Placental pericyte (primary cell): ENCODE results near the genes HAGH and BRICD5.

DNA sequence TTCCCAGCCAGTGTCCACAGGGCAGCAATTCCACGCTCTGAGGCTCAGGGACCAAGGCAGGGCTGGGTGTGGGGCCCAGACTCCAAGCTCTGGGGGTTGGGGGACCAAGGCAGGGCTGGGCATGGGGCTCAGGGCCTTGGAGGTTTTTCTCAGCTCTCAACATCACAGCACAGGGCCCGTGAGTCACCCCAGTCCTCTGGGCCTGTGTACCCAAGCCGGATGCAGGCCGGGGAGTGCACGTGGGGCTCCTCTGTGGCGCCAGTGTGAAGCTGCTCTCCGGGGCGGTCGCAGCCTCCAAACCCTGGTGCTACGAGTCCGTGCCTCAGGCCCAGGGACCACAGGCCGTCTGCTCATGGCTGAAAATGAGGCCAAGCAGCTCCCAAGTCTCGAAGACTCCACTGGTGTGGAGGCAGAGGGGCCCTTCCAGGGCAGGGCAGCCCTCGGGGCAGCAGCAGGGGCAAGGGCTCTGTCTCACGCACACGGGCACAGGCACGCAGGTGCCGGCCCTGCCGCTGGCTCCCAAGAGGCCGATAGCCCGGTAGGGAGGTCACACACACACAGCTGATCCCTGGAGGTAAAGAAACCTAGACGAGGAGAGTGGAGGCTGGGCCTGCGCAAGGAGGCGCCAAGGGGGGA, 1.6 kb upstream of the CCDC154 start:
- CAGE, long polyA plus RNA, result no peak

DNA sequence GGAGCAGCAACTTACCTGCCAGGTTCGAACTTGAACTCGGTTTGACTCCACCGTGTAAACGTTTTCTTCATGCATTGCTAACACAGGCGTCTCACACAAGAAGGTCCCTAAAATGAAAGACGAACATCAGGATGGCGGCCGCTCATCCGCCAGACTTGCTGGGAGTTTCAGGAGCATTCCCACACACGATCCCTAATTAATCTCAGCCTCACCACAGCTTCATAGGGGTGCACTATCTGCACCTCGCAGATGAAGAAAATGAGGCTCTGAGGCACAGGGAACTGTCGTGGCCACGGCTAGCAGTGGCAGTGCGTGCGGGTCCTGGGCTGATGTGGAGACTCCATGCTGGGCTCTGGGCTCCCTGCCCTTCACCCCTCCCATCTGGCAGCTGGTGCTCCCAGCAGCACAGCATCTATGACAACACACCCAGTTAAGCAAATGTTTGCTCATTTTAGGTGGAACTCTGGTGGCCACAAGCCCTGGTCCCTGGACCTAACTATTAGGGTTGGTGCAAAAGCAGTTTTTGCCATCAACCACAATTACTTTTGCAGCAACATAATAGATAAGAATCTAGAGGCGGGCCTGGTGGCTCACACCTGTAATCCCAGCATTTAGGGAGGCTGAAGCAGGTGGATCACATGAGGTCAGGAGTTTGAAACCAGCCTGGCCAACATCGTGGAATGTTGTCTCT, 31.0 kb downstream of the IFT140 start:
- CAGE, long polyA plus RNA, result no peak

- CAGE, long polyA plus RNA, result no peak
These were observed 1.5 kb downstream of the CRAMP1 start for GRCh38 chr16:1613295-1614456.

- CAGE, long polyA plus RNA, result no peak
These were observed 1.0 kb upstream of the IGFALS start for GRCh38 chr16:1794206-1795254.

GRCh38 chr16:1809088-1809723, 15.7 kb upstream of the IGFALS start:
- CAGE, long polyA plus RNA, result no peak

DNA sequence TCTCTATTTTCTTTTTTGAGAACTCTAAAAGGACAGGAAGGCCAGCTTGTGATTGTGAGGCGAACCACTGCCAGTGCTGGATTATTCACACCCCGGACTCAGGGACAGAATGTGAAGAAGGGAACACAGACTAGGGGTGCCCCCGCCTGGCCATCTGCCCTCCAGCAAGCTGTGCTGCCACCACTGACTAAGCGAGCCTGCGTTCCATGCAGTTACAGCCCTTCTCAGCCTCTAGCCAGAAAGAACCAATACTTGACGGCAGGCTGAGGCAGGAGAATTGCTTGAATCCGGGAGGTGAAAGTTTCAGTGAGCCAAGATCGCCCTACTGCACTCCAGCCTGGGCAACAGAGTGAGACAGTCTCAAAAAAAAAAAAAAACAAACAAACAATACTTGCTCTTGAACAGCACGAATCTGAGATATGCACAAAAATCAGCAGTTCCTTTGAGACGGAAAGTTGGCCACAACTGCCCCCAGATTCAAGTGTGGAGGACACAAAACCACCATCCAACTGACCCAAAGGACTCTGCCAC, 2.7 kb downstream of the HAGH start:
- CAGE, long polyA plus RNA, result no peak

- CAGE, long polyA plus RNA, result no peak
These were observed at the start of gene HAGH for GRCh38 chr16:1826016-1827030. HAGH (minus strand) TSS chr16:1826825.

- CAGE, long polyA plus RNA, result no peak
These were observed 1.9 kb downstream of the FAHD1 start for GRCh38 chr16:1828551-1829634.

DNA sequence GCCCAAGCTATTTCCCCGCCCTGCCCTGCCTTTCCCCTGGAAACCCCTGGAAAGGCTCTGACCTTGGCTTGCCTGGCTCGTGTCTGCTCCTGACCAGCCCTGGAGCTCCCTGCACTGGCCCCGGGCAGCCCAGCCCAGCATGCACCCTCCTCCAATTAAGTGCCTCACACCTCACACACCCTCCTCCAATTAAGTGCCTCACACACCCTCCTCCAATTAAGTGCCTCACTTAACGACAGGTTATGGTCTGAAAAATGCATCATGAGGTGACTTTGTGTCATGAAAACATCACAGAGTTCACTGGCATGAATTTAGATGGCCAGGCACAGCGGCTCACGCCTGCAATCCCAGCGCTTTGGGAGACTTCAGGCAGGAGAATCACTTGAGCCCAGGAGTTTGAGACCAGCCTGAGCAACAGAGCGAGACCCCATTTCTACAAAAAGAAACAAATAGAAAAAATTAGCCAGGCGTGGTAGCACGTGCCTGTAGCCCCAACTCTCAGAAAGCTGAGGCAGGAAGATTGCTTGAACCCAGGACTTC, 13.6 kb downstream of the HS3ST6 start:
- CAGE, long polyA plus RNA, result no peak

DNA sequence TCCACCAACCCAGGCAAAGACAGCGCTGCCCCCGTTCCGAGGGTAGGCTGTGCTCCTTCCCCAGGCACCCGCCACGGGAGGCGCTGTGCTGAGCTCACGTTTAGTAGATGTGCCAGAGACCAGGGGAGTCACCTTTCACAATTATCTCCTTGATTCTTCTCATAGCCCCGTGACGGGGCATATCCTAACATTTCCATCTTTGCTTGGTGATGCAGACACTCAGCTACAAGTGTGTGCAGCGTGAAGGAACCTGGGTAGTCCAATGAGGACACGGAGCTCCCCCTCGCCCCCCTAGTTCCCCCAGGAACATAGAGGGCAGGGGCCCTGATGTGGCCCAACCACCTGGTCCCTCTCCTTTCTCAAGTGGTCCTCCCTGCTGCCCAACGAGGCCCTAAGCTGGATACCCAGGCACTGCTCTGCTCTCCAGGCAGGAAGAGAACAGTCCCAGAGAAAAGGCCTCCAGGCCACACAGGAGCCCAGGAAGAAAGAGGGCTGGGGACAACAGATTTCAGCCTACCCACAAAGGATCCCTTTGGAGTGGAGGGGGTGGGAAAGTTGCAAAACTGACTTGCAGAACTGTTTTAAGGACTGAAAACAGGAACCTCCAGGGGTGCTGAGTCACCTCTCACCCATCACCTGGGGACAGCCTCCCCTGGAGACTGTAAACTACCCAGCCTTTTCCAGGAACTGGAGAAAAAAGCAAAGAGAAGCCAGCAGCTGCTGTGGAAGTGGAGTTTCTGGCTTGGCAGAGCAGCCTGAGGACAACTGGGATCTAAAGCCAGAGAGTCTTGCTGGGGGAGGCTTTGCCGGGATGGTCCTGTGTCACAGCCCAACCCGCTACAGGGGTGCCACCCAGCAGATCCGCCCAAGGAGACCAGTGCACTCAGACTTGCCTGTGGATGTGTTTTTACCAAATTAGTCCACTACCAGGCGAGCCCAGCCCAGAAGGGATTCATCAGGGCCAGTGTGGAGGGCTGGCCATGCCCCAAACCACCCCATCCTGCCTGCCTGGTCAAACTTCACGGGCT, 1.2 kb downstream of the MSRB1 start:
- CAGE, long polyA plus RNA, result no peak

DNA sequence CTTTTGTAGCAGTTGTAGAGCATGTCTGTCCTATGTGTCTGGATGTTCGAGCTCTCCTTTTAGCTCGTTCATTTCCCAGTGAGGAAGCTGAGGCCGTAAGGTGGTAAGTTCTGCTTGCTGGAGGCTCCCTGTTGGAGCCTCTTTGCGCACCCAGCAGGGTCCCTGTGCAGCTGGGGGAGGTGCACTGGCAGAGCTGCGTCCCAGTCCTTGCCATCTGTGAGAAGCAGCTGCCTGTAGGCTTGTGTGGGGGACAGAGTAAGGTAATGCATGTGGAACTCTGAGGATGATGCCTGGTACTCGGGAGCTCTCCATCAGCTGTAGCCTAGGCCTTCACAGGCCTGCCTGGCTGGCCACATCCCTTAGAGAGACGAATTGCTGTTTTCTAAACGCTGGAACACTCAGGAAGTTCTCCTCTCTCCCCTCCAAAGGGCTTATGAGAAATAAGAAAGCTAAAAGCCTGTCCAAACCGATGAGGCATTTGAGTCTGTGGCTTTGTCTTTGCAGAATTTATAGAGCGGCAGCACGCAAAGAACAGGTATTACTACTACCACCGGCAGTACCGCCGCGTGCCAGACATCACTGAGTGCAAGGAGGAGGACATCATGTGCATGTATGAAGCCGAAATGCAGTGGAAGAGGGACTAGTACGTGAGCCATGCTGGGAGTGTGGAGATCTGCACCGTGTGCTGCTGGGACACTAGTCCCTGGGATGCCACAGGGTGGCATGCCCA, 1.5 kb downstream of the NDUFB10 start:
- CAGE, long polyA plus RNA, result no peak

- CAGE, long polyA plus RNA, result no peak
These were observed 1.4 kb downstream of the GFER start for GRCh38 chr16:1985220-1985955.

DNA sequence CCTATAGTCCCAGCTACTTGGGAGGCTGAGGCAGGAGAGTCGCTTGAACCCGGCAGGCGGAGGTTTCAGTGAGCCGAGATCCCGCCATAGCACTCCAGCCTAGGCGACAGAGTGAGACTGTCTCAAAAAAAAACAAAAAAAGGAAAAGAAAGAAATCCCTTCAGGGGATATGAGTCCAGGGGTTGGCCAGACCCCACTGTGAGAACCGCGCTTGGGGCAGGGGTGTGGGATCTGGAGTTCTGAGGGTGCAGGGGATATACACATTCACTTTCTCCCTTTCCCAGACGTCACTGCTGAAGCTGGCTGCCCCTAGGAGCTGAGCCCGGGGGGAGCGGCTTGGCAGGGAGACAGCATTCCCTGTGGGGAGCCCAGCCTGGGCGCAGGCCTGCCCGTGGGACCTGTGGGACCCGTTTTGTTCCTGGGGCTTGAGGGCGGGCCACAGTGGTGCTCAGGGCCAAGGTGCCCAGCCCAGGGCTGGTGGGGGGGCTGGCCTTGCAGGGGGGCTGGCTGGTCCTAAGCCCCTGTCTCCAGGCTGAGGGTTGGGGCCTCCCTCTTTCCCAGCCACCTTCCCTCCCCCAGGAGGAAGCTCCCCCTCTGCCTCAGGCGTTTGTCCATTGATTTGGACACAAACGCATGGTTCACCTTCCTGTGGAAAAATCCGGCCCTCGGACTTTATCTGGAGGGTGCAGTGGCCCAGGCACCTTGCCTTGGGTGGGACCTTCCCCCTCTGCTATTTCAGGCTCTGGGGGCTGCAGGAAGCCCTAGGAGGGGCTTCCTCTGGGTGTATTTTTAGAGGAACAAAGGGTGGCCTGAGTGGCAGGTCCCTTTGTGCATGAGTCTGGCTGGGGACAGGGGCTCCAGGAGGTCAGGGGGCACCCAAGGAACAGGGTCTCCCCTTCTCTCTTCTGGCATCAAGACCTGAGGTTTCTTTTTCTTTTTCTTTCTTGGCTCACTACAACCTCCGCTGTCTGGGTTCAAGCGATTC, 4.4 kb downstream of the NHERF2 start:
- CAGE, long polyA plus RNA, result no peak

DNA sequence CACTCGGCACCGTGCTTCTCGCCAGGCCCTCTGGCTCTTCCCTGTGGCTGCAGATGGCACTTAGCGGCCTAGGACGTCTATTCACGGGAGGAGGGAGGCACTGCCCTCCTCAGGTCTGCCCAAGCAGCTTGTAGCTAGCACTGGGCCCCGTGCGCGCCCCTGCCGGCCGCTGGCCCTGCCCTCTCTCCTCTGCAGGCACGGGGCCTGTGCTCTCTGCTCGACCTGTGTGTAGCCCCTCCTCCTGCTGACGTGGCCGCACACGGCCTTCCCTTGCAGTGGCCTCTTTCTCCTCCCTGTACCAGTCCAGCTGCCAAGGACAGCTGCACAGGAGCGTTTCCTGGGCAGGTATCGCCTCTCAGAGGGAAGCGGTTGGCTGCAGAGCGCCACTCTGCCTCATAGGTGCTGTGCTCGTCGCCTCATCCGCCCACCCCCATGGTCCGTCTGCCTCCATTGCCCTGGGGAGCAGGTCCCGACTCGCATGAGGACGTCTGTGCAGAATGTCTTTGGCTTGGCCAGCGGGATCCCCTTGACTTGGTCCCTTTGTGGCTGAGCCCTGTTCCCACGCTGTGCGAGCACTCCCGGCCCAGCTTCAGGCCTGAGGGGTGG, 34.5 kb downstream of the TSC2 start:
- CAGE, long polyA plus RNA, result no peak

DNA sequence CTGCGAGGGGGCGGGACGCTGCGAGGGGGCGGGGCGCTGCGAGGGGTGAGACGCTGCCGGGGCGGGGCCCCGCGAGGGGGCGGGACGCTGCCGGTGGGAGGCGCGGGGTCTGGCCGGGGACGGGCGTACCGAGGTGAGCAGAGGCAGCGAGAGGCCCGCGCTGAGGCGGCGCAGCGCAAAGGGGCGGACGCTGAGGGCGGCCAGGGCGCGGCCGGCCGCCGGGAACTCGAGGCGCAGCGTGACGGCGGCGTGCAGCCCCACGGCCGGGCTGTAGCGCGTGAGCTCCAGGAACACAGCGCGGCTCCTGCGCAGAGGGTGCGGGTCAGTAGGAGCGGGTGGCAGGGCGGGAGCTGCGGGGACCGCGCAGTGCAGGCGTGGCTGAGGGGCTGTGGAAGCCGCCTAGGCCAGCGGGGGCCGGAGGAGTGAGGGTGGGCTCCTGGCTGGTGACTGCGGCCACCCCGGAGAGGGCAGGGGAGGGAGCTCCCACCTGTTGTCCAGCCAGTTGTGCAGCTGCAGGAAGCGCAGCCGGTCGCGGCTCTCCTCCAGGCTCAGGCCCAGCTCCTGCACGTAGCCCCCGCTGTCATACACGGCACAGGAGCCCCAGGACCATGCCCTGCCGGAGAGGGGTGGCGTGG, 43.6 kb downstream of the TSC2 start:
- CAGE, long polyA plus RNA, result no peak

GRCh38 chr16:2167141-2167811, 11.7 kb downstream of the TRAF7 start:
- CAGE, long polyA plus RNA, result no peak

GRCh38 chr16:2177643-2178301, 18.6 kb downstream of the CASKIN1 start:
- CAGE, long polyA plus RNA, result no peak

DNA sequence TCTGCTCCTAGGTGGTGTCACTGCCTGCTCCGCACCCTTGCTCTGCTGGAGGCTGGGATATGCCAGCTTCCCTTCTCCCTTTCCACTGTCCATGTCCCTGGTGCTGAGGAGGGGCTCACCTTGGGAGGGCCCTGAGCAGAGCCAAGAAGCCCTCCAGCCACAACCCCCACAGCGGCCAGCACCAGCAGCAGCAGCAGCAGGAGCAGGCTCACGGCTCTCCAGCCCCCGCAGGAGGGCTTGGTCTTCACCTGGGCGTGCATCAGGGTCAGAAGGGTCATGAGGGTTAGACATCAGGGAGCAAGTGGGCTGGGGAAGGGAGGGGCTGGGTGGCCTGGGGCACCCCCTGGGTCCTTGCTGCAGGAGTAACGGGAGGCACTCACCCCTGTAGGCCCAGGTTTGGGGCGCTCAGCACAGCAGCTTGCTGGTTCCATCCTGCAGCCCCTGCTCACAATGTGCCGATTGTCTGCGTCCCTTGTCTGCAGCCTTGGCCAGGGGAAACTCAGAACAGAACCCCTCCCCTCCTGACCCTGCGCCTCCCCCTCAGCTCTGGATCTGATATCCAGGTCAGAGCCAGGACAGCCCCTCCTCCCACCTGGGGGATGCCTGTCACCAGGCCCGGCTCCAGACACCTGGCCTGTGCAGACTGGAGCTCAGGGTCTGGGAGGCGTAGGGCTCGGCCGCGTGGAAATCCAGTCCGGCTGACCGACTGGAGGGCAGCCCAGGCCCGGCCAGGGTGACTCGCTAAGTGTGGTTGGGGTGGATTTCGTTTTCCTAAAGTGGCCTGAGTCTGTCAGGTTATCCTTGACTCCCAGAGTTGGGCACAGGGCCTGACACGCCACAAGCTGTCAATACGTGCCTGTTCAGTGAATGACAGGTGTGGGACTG, at the start of gene BRICD5:
BRICD5 (minus strand) TSS at position 461 of the 885 bp plus-strand sequence.
- CAGE, long polyA plus RNA, result no peak

GRCh38 chr16:2238451-2239026, 2.3 kb downstream of the DNASE1L2 start:
- CAGE, long polyA plus RNA, result no peak

GRCh38 chr16:2268274-2268979, 501 bp upstream of the RNPS1 start:
- CAGE, long polyA plus RNA, result no peak